HT-29 (cell line): ENCODE measurements around a stretch of chr9.

DNA sequence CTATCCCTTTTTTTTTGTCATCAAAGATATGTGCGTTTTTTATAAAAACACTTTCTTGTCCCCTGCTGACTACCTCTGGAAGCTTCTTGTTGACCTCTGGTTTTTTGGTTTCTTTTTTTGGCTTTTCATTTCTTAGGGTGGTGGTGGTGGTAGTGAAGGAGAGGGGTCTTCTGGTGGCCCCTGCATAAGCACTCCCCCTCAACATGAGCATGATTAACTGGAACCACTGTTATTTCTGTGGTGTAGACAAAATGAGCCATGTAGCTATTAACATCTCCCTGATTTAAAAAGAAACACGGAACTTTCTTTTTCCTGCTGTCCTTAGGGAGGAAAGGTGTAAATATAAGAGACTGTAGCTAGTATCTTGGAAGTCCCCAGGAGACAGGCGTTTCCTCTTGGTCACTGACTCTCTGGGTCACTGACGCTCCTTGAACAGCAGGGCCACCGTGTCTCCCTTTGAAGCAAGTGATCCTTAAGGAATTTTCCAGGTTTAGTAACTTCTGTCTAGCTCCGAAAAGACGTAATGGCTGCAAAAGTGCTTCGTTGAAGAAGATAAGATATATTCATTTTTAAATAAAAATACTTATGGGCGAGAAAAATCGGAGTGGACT lies 881 bp upstream of the CLTA start:
- RAMPAGE, long total RNA, result no peak

DNA sequence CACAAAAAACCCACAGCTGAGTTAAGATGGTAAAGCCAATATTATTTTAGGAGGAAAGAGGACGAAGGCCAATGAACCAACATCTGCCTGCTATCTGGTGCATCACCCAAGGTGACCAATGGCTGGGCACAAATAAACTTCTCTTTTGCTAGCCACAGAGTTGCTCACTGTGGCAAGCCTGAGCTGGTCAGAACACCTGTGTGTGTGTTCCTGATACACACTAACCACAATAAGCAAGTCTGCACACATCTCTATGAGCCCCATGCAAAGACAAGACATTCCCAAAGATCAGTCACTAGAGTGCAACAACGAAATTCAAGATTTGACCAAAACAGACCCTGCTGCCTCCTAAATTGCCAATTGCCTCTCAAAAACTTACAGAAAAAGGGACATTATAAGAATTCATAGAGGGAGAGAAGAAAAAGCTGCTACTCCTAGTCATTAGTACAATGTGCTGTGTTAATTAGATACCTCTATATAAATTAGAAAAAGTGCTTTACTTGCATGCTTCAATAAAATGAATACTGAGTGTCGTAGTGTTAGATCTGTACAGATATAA lies 63.0 kb downstream of the RNF38 start:
- RAMPAGE, long total RNA, result no peak

- RAMPAGE, long total RNA, result no peak
These were observed 204 bp downstream of the RNF38 start for GRCh38 chr9:36399963-36400166.

- RAMPAGE, long total RNA, result no peak
These were observed 58.1 kb upstream of the RNF38 start for GRCh38 chr9:36458052-36458721.

- RAMPAGE, long total RNA, result no peak
These were observed 183.2 kb downstream of the PAX5 start for GRCh38 chr9:36850957-36851156.

DNA sequence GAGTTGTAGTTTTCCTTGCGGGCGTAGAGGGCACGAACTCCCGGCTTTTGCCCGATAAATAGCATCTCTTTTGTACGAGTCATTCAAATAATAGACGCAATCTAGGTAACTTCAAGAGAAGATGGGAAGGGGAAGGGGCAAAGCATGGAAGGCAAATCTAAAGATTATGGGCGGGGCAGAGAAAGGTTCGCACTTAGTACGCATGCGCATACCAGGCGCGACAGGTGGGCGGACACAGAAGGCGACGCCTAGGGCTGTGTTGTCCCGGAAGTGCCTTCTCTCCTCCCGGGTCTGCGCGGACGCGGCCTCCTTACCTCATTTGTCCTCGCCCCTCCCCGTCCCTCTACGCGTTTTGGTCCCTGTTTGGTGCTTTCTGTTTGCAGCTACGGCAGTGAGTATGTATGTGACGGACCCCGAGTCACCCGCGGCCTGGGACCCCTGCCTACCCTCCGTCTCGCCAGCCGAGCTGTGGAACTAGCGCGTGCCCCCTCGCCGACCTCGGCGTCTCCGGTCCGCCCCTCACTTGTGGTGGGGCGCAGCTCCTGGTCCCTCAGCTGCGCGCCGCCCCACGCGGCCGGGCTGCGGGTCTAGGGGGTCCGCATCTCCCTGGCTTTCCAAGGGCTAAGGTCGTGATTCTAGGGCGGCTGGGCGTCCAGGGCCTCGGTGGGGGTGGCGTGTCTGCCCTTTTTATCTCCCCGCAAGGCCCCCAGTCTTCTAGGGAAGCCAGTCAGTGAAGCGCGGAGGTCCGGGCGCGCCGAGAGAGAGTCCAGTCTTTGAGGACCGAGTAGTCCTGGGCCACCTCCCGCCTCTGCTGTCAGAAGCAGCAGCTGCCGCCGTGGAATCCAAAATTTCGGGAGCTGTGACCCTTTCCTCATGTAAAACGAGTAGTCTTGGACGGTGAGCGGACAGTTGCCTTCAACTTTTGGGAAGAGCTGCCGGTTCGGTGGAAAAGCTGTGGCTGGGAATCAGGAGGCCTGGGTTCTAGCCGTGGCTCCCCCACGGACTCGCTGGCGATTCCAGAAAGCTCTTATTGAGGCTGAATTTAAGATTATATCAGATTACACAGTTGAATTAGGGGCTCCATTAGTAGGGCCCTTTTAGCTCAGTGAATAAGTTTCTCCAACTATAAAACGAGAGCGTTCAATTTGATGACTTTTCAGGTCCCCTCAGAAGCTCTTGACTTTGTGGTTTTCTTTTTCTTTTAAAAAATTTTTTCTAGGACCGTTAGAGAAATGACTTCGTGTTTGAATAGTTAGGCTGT lies 40.3 kb upstream of the ZCCHC7 start:
- RAMPAGE, long total RNA, result no peak

GRCh38 chr9:37187779-37188069 lies 67.3 kb downstream of the ZCCHC7 start:
- RAMPAGE, long total RNA, result no peak

GRCh38 chr9:37197146-37197552 lies 76.8 kb downstream of the ZCCHC7 start:
- RAMPAGE, long total RNA, result no peak

GRCh38 chr9:37258190-37259116 lies 138.1 kb downstream of the ZCCHC7 start:
- RAMPAGE, long total RNA, result no peak

DNA sequence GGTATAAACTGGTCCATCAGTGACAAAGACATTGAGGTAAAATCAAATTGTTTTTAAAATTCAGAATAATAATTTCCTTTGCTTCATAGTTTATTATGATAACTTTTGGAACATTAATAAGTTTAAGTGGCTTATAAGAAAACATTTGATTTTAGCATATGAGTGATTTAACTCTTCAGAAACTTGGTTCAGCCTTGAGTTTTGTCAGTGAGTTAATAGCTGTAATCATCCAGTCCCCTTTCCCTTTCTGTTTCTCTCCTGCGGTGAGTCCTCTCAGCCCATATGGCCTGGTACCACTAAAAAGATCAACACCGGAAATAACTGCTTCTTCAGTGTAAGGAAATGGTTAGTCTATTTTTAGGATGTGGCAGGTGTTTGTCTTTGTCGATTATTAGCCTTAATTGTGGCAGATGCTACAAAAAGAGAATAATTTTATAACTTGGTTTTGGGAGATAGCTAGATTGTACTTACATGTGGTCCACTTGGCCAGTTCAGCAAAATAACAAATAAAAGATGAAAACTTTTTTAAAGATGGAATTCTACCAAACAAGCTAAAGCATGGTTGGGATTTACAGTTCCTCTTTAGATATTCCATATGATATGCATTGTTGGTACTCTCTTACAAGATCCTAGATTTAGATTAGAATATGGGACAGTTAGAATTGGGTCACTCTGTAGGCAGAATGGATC lies 120.2 kb upstream of the GRHPR start:
- RAMPAGE, long total RNA, result no peak

DNA sequence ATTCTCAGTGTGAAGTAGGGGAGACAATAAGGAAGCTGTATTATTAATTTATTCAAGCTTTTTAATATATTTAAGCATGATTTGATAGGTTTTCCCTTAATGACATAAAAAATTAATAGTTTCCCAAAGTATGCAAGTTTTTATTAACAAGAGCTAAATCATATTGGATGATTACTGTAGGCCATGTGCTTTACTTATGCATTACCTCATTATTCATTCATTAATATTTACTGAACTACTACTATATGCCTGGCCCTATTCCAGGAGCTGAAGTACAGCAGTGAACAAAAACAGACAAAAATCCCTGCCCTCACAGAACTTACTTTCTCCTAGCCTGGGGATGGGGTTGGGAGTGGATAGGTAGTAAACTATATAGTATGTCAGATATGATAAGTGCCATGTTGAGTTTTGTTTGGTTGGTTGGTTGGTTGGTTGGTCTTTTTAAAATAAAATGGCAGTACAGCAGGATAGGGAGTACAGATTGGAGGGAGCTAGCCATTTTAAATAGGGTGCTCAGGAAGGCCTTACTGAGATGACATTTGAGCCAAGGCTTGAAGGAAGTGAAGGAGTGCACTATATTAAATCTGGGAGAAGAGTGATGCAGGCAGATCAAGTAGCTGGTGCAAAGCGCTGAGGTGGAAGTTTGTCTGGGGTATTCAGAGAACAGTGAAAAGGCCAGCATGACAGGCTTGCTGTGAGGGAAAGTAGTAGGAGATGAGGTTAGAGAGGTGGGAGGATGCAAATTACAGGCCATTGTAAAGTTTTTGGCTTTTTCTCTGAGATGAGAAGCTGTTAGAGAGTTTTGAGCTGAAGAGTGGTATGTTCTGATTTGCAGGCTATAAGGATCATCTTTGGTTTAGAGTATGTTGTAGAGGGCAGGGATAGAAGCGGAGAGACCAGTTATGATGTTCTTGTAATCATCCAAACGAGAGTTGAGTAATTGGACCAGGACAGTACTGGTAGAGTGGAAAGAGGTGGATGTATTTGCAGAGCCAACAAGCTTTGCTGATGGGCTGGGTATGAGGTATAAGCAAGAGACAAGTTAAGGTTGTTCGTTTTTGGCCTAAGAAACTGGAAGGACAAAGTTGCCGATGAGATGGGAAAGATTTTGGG lies 80.9 kb upstream of the GRHPR start:
- RAMPAGE, long total RNA, result no peak

- RAMPAGE, long total RNA, result no peak
These were observed 50.7 kb upstream of the GRHPR start for GRCh38 chr9:37371491-37372412.

- RAMPAGE, long total RNA, result no peak
These were observed 344 bp upstream of the ZBTB5 start for GRCh38 chr9:37465724-37465864.

- RAMPAGE, long total RNA, result no peak
These were observed 41.9 kb downstream of the FRMPD1 start for GRCh38 chr9:37692631-37693086.

- RAMPAGE, long total RNA, result no peak
These were observed 9.2 kb downstream of the EXOSC3 start for GRCh38 chr9:37775162-37776507.

GRCh38 chr9:37861355-37862094 lies 42.4 kb downstream of the SLC25A51 start:
- RAMPAGE, long total RNA, result no peak

DNA sequence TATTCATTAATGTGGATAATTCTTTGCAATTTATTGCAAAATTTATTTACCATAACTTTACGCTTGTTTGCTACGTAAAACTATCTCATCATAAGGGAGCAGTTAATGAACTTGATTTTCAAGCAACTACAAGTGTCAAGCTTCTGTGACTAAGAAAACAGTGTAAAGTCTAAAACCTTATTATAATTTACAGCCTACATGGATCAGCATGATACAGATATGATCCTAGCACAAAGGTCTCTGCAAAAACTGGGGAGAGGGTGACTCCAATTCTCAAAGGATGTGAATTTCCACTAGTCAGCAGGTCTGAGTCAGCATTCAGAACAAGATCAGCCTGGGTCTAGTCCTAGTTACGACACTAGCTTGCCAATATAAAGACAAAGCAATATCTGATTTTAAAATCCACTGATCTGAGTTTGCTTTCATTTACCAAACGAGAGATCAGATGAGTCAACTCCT lies 1.3 kb downstream of the SLC25A51 start:
- RAMPAGE, long total RNA, result no peak

DNA sequence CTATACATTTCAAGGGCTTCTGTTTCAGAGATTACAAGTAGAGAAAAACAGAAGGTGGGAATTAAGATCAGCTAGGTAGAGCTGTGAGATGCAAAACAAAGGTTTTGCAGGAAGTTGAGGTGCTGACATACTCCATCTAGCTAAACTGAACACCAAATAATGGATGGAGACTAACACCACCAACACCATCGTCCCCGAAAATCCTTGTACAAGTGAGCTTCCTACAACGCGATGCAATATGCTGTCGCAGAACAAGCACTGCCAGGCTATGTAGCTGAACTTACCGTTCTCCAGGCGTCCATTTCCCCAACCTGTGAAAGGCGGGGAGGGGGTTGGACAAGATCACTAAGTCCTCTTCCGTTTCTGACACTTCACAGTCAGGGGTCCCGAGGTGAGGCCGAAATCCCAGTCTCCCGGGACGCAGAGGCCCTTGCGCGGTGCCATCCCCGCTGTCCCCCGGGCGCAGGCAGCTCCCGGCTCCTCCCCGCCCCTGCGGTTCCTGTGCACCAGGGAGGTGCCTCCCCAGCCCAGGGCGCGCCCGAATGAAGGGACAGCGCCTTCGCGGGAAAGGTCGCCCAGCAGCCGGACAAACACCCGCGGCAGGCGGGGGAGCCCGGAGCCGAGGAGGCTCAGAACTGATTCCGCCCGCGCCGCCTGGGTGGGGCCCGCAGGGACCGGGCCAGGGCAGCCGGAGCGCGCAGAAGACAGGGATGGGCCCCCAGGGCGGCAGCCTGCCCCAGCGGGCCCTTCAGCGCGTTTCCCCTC lies 498 bp downstream of the SLC25A51 start:
- RAMPAGE, long total RNA, result no peak

- RAMPAGE, long total RNA, result no peak
These were observed 36.7 kb downstream of the SHB start for GRCh38 chr9:38032097-38032954.

DNA sequence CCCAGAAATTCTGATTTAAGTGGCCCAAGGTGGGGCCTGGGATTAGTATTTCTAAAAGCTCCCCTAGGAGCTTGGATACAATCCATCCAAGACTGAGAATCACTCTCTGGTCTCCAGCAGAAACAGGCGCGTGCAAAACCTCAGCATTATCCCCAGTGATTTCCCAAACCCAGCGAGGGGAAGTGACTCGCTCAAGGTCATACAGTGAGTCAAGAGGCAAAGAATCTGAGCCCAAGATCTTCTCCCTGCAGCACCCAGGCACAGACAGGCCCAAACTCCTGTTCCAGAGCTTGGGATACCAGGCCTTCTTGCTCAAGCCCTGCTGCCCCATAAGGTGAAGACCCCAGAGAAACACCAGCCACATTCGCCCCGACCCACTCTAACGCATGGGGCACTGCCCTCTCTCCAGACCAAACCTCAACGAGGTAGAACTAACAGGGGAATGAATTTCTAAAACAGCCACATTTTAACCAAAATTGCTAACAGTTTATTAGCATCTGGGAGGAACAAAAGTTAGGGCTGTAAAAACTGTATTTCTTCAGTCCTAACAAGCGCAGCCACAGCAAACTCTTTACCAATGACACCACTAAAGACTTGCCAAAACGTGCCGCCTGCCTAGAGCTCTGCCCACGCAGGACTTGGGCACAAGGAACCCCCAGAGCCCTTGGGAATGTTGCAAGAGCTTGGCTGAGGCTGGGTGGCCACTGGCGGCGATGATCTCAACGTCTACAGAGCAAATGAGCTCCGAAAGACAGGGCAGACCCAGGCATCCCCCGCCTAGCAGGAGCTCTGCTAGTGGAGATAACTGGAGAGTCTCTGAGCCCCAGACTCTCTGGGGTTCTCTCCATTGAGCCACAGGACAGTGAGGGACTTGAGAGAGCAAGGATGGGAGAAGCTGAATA lies 32.9 kb downstream of the SHB start:
- RAMPAGE, long total RNA, result no peak